Endometrial microvascular endothelial cells (primary cell): ENCODE measurements around a stretch of chr7.

DNA sequence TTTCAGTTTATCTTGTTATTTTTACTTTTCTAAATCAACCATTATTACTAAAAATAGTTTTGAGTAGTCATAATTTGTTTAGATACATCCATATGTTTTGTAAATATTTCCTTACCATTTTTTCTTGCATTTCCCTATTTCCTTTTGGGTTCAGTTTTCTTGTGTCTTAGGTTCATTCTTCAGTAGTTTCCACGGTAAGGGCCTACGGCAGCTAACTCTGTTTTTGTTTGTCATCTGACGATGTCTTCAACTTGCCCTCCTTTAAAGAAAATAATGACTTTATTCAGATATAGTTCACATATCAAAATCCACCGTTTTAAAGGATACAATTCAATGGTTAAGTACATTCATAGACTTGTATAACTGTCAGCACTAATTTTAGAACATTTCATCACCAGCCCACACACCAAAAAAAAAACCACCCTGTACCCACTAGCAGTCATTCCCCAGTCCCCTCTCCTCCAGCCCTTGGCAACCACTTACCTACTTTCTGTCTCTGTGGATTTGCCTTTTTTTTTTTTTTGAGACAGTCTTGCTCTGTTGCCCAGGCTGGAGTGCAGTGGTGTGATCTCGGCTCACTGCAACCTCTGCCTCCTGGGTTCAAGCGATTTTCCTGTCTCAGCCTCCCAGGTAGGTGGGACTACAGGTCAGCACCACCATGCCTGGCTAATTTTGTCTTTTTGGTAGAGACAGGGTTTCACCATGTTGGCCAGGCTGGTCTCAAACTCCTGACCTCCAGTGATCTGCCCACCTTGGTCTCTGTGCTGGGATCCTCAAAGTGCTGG is 5.3 kb upstream of the HILPDA start:
- RAMPAGE, long total RNA = no peak

DNA sequence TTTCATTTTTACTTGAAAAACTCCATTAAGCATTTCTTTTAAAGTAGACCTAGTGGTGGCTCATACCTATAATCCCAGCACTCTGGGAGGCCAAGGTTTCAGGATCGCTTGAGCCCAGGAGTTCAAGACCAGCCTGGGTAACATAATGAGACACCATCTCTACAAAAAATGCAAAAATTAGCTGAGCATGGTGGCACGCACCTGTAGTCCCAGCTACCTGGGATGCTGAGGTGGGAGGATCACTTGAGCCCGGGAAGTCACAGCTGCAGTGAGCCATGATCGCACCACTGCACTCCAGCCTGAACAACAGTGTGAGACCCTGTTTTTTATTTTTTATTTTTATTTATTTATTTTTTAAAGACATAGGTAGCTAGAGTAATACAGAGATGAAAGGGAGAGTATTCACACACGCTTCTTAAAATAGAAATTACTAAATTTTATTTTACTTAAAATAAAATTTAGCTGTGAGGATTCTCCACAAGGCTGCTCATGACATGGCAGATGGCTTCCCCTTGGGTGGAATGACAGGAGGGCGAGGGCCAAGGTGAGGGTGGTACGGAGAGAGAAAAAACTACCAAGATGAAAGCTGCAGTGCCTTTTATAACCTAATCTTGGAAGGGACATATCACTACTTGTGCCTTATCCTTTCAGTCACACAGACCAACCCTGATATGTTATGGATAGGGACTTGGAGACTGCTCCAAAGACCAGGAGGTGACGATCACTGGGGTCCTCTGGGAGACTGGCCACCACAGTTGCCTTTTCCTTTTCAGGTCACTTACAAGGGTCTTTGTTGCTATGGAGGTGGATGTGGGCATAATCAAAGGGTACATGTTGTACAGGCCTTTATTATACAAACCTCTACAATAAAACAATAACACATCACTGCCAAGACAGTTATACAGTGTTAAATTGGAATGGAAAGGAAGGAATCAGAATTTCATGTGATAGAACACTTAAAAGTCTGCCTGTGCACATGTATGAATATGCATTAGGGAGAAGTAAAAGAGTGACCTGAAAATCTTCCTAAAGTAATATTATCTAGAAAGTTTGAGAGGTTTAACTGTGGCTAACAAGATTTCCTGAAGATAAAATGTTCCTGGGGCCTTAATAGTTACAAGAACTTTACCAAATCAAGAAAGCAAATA is 12.3 kb upstream of the GARIN1A start:
- RAMPAGE, long total RNA = no peak

- RAMPAGE, long total RNA = no peak
Measured at GRCh38 chr7:128769129-128769758, 6.3 kb downstream of the OPN1SW start.

DNA sequence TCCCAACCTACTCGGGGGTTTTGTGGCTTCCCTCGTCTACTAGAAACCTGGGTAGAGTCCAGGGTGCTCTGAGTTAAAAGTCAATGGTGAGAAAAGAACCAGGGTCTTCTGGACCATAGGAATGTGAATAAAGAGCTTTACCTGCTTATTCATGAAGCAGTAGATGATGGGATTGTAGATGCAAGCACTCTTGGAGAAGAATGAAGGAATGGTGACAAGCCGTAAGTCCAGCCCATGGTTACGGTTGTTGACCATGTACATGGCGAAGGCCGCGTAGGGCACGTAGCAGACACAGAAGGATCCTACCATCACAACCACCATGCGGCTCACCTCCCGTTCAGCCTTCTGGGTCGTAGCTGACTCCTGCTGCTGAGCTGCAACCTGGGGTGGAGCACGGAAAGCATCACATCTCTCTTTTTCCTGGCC is 2.1 kb downstream of the OPN1SW start:
- RAMPAGE, long total RNA = no peak

GRCh38 chr7:128774519-128775397 is 836 bp downstream of the OPN1SW start:
- RAMPAGE, long total RNA = no peak

DNA sequence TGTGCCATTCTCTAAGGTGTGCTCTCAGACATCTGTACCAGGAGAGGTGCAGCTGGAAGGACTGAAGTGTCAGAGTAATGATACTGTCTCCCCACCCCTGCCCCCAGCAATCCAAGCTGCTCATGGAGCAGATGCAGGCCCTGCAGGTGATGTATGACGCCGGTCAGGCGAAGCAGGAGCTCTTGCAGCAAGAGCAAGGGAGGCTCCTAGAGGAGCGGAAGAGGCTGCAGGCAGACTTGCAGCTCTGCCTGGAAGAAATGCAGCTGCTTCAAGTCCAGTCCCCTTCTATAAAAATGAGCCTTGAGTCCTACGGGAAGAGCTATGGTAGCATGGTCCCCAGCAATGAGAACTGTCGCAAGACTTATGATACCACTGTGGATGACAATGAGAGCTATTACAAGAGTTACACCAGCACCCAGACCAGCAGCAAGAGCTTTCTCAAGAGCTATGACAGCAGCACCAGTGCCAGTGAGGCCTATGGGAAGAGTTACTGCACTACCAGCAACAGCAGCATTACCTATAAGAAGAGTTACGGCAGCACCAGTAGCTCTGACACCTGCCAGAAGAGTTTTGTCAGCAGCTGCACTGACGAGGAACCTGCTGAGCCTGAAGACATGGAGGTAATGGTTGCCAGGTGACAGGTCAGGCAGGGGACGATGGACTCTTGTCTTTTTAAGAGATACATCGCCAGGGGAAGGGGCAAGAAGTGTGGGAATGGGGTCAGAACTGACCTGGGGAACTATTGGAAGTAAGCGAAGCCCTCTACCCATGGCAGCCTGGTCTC is 18.3 kb upstream of the FLNC start:
- RAMPAGE, long total RNA = no peak

GRCh38 chr7:128865143-128866316 is 600 bp upstream of the ATP6V1FNB start:
- RAMPAGE, long total RNA = no peak

GRCh38 chr7:128879988-128880938 is 14.1 kb downstream of the ATP6V1FNB start:
- RAMPAGE, long total RNA = no peak

GRCh38 chr7:128953910-128954606 is 16.3 kb downstream of the IRF5 start:
- RAMPAGE, long total RNA = no peak

- RAMPAGE, long total RNA = no peak
Measured at GRCh38 chr7:129371260-129372148, 62.7 kb upstream of the STRIP2 start.

- RAMPAGE, long total RNA = no peak
Measured at GRCh38 chr7:129410356-129410608, 23.9 kb upstream of the STRIP2 start.

DNA sequence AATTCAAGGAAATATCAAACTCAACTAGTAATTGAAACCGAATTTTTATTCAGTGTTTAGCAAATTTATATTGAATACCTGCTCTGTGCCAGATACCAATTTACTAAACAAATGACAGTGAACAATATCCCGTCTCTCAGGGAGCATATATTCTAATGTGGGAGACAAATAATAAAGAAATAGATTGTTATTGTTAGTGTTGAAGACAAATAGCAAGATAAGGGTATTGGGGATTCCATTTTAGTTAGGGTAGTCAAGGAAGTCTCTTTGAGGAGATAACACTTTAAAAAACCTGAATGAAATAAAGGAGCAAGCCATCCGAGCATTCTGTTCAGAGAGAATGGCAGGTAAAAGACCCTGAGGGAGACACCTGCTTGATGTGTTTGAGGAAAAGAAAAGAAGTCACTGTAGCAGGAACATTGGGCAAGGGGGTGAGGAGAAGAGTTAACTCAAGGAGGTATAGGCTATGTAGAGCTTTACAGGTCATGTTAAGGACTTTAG is 16.5 kb upstream of the STRIP2 start:
- RAMPAGE, long total RNA = no peak

DNA sequence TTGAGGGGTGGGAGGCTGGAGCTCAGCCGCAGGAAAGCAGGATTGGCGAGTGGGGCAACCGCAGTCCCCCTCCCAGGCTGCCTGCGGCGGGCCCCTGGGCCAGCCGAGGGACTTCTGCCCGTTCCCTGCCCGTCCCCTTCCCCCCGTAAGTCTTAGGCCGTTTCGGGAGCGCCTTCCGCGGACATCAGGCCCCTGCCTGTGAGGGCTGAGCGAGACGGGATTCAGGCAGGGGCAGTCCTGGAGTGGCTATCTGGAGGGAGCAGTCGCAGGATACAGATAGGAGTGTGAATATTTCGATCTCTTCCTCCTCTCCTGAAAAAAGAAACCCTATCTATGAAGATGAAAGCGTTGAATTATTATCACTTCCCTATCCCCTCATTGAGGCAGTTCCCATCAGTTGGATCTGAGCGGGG is 748 bp downstream of the STRIP2 start:
- RAMPAGE, long total RNA = no peak

DNA sequence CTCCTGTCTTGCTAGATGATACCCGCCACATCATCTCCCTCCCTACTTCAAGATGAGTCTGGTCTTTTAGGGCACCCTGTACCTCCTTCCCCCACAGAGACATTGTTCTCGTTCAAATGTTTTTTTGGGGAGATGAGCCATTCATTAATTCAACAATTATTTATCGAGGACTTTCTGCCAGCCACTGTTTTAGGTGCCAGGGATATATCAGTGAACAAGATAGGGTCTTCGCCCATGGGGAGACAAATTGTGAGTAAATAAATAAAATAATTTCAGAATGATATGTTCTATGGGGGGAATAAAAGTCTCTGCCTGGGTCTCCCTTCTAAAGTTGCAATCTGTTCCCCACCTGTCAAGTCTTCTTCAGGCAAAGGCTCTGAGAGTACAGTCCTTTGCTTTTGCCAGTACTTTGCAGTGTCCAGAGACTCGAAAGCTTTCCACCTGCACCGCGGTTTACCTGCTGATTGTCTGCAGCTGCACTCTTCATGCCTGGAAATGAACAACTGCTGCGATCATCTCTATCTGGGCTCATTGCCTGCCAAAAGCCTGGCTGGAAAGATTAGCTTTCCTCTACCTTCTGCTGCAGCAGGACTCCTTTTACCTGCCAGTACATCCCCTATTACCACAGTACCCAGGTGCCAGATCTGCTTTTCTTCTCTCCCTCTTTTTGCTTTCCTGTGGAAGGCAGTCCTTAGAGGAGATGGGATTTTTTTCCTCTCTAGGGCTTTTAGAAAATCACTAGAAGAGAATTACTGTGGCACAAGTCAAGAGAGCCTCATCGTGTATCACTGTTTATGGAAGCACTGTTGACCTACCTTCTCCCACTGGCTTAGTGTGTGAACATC is 2.0 kb downstream of the STRIP2 start:
- RAMPAGE, long total RNA = no peak

- RAMPAGE, long total RNA = no peak
Measured at GRCh38 chr7:129739440-129740028, 128.0 kb downstream of the NRF1 start.

GRCh38 chr7:129826592-129826928 is 126.2 kb downstream of the UBE2H start:
- RAMPAGE, long total RNA = no peak

DNA sequence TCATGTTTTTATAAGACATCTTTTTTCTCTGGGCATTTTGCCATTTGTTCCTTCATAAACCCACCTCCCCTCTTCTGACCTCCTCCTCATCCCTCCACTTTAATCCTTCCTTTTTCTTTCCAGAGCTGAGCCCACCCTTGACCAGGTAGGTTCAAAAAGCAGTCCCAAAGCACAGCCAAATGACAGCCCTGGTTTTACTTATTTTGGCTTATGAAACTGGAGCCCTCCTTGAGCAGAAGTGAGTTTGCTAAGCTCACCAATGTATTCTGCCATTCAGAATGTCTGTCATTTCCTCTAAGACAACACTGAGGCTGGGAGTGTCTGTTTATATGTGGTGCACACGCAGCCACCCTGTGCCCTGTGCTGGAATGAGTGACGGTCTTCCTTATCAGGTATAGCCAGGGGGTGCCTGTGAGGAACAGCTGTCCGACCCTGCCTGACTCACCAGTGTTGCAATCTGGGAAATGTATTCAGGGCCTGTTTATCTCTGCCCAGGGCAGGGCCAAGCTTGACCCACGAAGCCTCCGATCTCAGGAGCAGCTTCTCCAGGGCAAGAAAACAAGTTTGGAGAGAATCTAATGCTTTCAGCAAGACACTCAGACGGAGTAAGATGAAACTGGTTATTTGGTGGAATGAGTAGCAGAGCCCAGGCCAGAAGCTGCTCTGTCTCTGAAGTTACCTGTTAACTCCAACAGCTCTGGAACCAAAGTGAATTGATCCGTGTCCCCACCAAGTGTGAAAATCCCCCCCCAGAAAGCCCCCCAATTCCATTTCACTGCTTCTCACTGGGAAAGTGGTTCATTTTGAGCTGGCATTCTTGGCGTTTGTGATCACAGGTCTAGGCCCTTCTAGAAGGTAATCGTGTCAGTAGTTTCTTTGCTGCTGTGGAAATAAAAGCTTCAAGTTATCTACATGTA is 5.9 kb upstream of the UBE2H start:
- RAMPAGE, long total RNA = no peak

DNA sequence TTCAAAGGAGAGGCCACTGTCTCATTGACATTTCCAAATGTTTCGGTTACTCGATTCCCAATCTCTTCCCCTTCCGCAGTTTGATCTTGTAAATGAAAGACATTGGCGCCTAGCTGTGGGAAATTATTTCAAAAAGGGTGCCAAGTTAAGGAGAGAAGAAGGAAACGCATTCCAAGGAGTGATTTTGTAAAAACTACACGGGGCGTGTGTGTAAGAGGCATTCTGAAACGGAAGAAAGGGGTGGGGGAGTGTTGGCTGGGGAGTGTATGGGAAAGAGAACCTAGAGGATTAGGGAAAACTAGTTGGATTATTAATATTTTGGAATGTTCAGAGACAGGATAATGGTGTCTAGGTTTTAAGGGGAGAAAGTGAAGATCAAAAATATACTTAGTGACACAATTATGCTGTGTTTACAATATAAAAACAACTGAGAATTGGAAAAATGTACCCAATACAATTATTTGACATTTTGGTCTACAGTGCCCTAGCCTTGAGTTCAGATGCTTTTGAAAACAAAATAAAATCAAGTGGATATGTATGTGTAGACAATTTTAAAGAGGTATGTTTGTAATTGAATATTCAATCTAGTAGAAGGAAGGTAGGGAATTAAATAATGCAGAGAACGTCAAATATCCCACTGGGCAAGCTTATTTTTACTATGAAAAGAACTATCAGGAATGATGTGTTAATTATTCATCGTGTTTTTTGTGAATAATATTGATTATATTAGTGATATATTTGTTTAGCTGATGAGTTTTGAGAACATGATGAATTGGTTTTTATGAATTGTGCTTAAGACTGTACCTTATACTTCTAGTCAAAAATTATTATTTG is 930 bp downstream of the KLHDC10 start:
- RAMPAGE, long total RNA = no peak

DNA sequence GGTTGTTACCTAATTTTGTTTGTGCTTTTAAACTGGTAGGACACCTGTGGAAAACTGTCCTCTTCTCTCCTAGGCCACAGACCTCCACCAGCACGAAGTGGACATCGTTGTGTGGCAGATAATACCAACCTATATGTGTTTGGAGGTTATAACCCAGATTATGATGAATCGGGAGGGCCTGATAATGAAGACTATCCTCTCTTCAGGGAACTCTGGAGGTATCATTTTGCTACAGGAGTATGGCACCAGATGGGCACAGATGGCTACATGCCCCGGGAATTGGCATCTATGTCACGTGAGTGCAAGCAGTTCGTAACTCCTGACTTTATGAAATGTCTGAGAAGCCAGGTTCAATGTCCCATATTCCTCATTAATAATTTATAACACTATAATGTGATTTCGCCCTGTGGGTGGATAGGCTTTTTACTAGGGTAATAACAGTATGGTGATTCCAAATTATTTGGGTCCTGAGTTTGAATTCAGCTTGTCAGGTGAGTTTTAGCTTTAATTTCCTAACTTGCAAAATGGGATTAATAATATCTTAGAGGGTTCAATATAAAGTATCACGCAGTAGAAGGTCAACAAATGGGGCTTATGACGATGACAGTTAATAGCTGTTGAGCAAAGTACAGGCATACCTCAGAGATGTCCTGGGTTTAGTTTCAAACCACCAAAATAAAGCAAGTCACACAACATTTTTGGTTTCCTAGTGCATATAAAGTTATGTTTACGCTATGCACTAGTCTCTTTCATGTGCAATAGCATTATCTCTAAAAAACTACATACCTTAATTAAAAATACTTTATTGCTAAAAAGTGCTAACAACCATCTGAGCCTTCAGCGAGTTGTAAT is 46.3 kb downstream of the KLHDC10 start:
- RAMPAGE, long total RNA = no peak

- RAMPAGE, long total RNA = no peak
Measured at GRCh38 chr7:130230421-130230897, 22.8 kb downstream of the SSMEM1 start.